Sternocleidomastoid (tissue), 1 donor: ENCODE measurements around a stretch of chr20.

- PRO-cap = no peak
Measured at GRCh38 chr20:47950461-47951119, 165.3 kb upstream of the SULF2 start.

- PRO-cap = no peak
Measured at GRCh38 chr20:48538422-48538847, 289.4 kb downstream of the PREX1 start.

DNA sequence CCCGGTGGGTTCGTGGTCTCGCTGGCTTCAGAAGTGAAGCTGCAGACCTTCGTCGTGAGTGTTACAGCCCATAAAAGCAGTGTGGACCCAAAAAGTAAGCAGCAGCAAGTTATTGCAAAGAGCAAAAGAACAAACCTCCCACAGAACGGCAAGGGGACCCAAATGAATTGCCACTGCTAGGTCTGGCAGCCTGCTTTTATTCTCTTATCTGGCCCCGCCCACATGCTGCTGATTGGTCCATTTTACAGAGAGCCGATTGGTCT lies 264.4 kb downstream of the PREX1 start:
- PRO-cap = no peak

DNA sequence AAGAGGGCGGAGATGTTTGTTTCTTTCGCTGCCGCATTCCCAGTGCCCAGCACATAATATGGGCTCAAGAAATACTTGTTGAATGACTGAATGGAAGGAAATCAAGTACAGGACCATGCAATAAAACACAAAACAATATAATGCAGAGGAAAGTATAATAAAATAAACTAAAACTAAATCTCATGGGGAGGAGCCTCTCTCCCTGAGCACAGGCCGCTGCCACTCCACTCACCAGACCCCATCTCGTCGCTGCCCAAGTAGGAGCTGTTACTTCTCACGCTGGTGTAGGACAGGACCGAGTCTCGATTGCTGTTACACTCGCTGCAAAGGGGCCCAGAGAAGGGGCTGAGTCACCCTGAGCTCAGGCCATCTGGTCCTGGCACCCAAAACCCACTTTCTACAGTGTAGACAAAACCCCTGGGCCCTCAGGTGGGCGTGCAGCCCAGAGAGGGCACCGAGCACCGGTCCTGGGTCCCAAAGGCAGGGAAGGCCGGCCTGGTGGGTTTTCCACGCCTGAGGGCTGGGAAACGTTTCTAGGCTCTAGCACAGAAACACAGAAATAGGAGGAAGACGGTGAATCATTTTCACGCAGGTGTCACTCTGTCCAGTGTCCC lies 183.5 kb downstream of the PREX1 start:
- PRO-cap = no peak

DNA sequence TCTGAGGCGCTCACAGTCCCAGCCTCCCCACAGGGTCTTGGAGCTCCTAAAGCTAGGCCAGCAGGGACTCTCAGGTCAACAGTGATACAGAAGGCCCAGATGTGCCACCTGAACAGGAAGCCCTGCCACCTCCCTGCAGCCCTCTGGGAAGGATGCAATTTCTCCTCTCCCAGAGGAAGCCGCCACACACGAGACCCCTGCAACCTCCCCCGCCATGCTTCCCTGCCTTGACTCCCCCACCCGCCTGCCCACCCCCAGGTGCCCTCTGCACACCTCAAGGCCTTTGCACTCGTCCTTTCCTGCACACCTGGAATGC lies 158.9 kb downstream of the PREX1 start:
- PRO-cap = no peak

- PRO-cap = no peak
Measured at GRCh38 chr20:48739347-48740017, 88.3 kb downstream of the PREX1 start.

GRCh38 chr20:48750915-48751901 lies 76.6 kb downstream of the PREX1 start:
- PRO-cap = no peak

DNA sequence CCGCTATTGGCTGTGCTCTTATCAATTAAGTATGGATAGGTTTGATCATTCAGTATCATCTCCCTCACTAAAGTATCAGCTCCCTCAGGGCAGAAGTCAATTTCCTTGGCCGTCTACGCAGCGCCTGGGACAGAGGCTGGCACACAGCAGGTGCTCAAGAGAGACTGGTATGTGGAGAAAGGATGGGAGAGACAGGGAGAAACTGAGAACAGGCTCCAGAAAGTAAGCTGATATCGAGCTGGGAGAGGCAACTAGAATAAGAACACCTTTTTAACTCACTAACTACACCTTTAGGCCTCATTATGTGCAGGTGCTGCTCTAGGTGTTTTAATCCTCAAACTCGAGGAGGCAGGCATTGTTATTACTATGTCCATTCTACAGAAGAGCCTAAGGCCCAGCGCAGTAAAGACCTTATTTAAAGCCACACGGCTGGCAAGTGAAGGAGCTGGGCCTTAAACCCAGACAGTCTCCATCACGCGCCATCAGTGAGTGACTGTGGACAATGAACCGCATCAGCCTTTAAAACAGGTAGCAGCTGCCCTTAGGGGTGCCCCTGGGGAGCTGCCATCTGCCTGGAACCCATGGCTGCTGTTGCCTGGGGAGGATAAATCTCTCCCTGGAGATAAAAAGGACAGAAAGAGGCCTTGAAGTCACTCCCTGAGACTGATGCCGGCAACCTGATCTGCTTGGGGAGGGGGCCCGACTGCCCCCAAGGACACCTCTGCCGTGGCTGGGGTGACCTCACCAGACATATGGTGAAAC lies 73.7 kb downstream of the PREX1 start:
- PRO-cap = no peak

DNA sequence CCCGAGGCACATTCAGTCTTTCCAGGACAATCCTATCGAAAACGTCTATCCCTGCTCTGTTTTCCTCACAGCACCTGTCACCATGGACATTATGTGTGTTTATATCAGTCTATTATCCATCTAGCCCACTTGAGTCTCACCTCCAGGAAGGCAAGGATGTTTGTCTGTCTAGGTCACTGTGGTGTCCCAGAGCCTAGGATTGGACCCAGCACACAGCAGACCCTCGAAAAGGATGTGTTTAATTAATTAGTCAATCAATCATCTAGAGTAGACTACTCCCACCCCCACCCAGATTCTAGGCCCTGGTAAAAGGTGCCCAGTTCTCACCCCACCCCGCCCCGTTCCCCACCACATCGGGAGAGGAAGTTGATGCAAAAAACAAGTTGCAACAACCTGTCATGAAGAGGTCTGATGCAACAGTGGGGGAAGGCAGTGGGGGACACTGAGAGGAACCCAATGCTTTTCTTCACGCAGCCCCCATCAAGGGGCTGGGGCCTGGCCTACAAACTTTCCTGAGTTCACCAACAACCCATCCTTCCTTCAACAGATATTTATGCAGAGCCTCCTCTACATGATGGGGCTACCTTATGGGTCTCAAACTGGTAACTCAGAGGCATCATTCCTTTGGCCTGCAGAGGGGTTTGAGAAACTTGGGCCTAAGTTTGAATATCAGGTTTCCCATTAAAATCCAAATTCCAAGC lies 66.5 kb downstream of the PREX1 start:
- PRO-cap = no peak

GRCh38 chr20:48824622-48825135 lies 3.1 kb downstream of the PREX1 start:
- PRO-cap = unidirectional peak, plus-strand start at chr20:48825049

DNA sequence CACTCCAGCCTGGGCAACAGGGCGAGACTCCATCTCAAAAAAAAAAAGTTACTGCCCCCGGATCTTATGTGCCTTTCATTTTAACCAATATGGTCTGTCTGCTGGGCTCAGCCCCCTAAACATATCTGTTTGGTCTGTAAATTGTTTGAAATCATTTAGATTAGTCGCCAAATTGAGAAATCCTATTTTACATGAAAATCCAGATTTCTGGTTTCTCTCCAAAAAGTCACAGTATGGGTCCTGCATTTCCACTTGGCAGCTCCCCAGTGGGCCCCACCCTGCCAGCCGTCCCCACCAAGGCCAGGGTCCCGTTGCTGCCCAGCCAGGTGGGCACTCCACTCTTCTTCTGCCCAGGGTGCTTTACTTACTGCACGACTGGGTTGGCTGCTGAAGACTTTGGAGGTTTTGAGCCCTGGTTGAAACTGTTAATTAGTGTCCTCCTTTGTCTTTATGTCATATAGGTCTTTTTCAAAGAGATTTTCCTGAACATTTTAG lies 50.4 kb downstream of the ARFGEF2 start:
- PRO-cap = no peak

DNA sequence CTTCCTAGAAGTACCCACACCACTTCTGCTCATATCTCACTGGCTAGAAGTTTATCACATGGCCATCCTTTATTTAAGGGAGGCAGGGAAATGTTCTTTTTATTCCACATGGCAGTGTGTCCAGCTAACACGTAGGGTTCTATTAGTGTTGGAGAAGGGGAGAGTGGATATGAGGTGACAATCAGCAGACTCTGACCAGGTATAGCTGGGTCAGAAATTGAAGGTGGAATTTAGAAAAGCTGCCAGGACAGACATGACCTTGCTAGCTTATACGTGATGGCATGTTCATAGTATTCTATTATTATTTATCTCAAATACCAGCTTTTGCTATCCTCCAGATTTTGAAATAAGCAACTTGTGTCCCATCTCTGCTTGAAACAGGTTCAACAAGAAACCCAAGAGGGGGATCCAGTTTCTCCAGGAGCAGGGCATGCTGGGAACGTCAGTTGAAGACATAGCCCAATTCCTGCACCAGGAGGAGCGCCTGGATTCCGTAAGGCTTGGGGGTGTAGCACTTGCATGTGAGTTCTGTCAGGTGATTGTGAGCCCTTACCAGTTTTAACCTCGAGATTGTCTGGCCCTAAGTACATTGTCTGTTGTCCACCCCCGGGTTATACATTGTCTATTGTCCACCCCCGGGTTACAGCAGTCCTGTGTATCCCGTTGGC lies 61.6 kb upstream of the CSE1L start:
- PRO-cap = no peak

- PRO-cap = no peak
Measured at GRCh38 chr20:49103676-49104797, 57.9 kb downstream of the CSE1L start.

DNA sequence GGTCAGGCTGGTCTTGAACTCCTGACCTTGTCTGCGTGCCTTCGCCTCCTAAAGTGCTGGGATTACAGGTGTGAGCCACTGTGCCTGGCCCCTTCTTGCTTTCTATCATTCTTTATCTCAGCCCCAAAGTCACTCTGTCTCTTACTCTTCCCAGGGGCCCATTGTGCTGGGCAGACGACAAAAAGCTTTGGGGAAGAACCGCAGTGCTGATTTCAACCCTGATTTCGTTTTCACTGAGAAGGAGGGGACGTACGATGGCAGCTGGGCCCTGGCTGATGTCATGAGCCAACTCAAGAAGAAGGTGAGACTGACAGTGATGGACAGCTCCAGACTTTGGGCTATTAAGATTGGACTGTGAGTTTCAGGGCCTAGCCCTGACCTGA lies 2.1 kb downstream of the DDX27 start:
- PRO-cap = no peak

DNA sequence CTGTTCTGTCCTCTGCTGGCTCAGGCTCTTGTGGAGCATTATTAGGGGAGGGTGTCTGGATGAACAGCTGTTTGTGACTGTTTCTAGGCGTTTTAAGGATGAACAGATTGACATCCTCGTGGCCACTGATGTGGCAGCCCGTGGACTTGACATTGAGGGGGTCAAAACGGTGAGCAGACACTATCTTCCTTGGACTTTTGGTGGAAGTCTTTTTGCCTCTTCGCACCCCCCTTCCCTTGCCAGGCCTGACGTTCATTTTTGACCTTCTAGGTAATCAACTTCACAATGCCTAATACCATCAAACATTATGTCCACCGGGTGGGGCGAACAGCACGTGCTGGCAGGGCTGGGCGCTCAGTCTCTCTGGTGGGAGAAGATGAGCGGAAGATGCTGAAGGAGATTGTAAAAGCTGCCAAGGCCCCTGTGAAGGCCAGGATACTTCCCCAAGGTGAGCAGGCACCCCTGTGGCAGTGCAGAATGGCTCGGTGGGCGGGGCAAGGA lies 16.9 kb downstream of the DDX27 start:
- PRO-cap = no peak

DNA sequence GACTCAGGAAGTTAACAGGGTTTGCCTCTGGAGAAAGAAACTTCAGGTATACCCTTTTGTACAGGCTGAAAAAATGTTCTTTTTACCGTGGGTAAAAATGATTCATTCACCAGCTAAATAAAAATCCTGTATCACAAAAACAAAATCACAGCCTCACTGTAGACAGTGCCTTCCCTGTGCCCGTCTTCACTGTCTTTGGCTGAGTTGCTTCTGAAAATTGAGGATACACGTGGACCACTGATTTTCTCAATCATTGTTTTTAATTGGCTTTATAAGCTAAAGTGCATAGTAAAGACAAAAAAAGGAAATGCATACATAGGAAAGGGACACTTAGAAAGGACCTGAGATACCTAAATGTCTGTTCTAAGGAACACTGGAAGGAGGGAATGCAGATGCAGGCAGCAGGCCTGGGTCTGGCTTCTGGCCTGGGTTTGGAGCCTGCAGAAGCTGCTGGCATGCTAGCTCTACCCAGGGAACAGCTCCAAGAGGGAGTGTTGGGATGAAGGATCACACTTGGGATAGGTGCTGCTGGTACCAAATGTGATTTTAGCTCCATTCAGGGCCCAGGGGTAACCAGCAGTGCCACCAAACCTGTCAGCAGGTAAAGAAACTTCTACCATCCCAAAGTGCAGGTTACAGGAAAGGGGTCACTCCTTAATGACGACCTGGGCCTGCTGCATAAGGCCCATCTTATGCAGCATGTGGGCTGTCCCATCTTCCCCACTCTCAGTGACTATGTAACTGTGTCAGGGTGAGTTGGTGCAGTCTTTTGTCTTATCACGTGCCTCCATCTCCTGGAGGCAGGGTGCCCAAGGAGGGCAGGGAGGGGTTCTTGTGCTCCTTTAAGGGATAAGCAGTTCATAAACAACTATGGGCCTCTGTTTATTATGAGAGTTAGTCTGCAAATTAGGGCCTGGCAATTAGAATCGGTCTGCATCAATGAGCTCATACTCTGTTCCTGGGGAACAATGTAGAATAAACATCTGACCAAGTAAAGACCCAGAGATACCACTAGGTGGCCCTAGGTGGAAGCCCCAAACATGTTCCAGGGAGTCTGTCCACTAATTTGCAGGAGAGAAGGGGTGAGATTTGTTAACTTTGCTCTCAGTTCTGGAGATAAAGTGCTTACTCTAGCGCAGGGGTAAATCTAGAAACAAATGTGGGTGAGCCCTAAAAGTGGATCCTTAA lies 26.8 kb downstream of the DDX27 start:
- PRO-cap = no peak

GRCh38 chr20:49255802-49256039 lies 22.1 kb downstream of the ZNFX1 start:
- PRO-cap = no peak

GRCh38 chr20:49282244-49282701 lies 4.4 kb upstream of the ZNFX1 start:
- PRO-cap = no peak

DNA sequence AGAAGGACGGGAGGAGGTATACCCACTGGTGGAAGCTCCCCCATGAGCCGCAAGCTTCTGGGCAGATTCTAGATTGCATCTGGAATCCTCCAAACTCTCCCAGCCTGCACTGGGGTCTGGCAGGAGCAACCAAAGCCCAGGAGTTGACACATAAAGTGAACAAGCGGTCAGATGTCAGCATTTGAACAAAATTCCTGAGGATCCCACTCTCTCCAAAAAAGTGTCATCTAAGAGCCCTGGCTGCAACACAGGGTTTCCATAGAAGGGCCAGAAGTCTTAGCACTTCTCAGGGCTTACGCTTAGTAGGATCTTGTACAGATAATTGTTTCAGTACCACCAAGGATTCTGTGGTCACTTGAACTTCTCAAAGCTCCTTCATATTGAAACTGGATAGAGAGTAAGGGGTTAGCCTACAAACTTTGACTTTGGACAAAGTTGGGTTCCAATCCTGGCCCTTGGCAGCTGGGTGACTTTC lies 88.1 kb downstream of the KCNB1 start:
- PRO-cap = no peak

DNA sequence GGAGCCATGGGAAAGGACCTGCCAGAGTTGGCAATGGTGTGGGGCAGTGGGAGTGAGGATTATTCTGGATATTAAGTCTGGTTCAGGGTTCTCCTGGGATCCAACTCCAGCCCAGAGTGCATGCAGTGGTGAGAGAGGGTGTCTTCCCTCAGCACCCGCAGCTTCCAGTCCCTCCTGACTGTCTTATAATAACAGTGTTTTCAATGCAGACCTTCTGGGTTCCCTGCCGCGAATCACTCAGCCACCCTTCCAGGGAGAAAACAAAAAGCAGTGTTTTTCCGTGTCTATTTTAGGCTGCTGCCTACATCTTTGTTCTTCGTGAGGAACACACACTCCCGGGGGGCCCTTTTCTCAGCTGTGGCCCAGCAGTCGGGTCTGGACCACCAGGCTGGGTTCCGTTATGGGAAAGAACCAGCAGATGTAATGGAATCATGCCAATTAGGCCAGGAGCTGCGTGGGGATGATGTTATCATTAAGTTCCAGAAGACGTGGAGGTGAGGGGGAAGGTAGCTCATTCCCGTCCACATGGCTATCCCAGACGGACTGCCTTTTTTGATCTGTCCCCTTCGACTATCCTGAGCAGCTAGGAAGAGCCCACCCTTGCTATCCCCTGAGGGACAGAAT lies 54.8 kb downstream of the KCNB1 start:
- PRO-cap = no peak